Mammary epithelial cell (primary cell): ENCODE results near the gene AASS.

GRCh38 chr7:117011210-117011766 lies 58.0 kb downstream of the ST7 start:
- CAGE, long polyA plus RNA: no peak
- RRBS: no CpG with 5 or more reads among the region's 4 CpGs

DNA sequence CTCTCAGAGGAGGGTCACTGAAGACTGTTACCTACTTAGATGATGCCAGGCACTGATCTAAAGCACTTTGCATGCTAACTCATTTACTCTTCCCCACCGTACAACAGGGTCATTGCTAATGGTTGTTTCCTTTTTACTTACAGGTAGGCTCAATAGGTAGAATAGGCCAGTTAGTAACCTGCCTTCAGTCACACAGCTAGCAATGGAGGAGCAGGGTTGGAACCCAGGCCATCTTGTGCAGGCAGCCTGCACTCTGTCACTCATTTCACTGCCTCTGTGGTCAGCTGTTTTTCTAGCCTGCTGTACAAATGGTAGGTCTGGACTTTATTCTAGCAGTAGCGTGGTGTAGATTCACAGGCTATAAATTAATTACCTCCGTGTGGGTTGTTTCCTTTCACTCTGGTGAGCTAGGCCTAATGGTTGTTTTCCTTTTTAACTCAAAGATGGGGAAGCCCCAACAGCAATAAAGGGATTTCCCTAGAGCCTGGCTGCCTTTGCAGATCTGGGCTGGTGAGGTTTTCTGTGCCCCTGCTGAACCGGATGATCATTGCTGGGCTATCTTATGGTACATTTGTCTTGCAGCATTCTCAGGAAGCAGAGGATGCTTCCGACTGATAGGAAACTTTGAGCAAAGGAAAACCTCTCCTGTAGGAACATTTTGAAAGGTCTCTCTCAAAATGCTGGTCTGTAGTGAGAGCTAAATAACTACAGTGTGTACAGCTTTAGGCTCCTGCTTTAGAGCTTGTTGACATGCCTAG lies 157.2 kb downstream of the ST7 start:
- CAGE, long polyA plus RNA: no peak
- RRBS: no CpG with 5 or more reads among the region's 5 CpGs

DNA sequence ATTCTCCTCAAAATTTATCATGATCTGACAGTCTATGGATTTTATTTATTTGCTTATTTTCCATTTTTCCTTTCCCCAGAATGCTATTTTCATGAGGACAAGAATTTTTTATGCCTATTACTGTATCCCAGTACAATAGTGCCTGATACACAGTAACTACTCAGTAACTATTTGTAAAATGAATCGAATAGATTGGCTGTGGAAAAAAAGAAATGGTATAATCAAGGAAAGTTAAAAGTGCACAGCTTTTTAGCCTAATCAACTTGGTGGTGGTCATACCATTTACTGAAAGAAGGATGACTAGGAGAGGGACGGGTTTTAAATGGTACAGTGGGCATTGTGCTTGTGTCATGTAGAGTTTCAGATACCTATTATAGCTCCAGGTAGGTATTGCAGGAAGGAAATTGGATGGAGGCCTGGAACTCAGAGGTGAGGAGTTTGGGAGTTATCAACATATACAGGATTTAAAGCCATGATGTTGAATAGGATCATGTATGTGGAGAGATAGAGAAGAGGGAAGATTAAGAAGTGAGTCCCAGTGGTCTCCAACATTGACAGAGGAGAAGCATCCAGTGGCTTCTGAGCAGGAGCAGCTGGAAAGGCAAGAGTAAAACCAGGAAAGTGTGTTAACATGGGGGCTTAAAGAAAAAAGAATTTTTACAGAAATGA lies 166.6 kb downstream of the WNT2 start:
- CAGE, long polyA plus RNA: no peak
- RRBS: no CpG with 5 or more reads among the region's 2 CpGs

DNA sequence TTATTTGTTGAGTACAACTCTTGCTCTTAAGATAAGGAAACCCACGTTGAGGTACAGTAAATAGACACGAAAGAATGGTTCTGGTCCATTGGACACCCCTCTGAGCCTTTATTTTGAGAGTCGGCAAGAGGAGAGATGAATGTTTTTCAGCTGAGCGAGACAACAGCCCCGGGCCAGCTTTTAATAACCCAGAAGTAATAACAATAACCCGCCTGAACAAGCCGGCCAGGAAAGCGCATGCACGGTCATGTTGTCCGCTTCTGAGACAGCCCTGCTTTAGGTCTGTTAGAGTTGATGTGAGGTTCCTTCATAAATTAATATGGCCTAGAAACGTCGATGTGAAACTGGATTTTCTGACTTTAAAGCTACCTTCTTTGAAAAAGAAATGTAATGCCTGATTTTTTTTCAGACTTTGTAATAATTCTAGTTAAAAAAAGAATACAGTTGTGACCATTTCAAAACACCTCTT lies 48.9 kb downstream of the WNT2 start:
- CAGE, long polyA plus RNA: no peak
- RRBS: 32% methylated on average over 3 of the region's 12 CpGs

- CAGE, long polyA plus RNA: no peak
- RRBS: no CpG with 5 or more reads among the region's 2 CpGs
Measured at GRCh38 chr7:117481084-117481315, 1.2 kb downstream of the CFTR start.

- CAGE, long polyA plus RNA: no peak
- RRBS: no CpG with 5 or more reads among the region's 3 CpGs
Measured at GRCh38 chr7:117535166-117535483, 55.3 kb downstream of the CFTR start.

GRCh38 chr7:117773678-117773943 lies 99.6 kb downstream of the CTTNBP2 start:
- CAGE, long polyA plus RNA: no peak
- RRBS: no CpG with 5 or more reads among the region's 3 CpGs

DNA sequence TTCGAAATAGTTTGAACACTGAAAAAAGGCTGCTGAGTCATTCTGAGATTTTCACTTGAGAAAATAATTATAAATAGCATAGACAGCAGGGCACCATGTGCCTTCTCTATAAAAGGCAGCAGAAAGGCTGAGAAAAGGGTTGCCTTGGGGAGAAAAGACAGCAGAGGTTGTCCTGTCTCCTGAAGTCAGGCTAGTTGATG lies 92.4 kb downstream of the CTTNBP2 start:
- CAGE, long polyA plus RNA: no peak
- RRBS: no CpG with 5 or more reads among the region's 1 CpG

DNA sequence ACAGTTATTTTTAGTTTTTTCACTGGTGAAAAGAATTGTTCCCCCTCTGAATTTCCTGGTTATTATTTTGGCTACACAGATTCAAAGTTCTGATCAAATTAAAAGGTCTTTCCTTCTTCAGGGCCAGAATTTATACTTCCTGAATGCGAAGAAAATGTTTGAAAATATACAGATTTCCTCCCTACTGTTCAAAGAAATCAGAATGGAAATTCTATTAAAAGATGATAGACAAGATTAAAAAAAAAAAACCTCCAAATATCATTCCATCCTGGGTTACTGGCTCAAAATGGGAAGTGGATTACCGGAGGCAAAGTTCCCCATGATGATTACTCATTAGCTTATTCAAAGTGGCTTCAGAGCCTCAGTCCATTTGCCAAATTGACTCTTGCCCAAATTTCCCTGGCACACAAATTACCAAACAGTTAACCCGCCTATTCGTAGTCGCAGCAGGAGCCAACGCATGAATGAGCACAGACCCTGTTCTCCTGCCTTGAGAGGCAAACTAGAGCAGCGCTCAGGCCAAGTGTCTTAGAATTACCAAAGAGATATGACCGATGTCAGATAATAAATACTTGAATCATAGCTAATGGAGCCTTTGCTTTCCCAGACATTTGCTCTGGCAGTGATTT lies 65.1 kb downstream of the CTTNBP2 start:
- CAGE, long polyA plus RNA: no peak
- RRBS: no CpG with 5 or more reads among the region's 8 CpGs

DNA sequence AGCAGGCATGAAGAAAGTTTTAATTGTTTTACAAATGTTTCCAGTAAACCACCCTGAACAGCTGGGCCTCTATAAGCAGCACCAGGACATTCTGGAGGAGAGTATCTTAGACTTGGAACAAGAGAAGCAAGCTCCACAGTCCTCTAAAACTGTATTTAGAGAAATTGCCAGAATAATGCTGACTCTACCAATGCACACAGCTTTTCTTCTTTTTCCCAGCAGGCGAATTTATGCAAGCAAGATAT lies 90.6 kb upstream of the CTTNBP2 start:
- CAGE, long polyA plus RNA: no peak
- RRBS: no CpG with 5 or more reads among the region's 1 CpG

- CAGE, long polyA plus RNA: no peak
- RRBS: no CpG with 5 or more reads among the region's 8 CpGs
Measured at GRCh38 chr7:117981999-117982839, 109.0 kb upstream of the CTTNBP2 start.

- CAGE, long polyA plus RNA: no peak
- RRBS: 0% methylated on average over 8 of the region's 23 CpGs
Measured at GRCh38 chr7:118184294-118184621, 294 bp downstream of the LSM8 start.

GRCh38 chr7:119695933-119696359 lies 577.0 kb upstream of the KCND2 start:
- CAGE, long polyA plus RNA: no peak
- RRBS: no CpG with 5 or more reads among the region's 4 CpGs

GRCh38 chr7:120989488-120990210 lies 1.1 kb downstream of the CPED1 start:
- CAGE, long polyA plus RNA: no peak
- RRBS: no CpG with 5 or more reads among the region's 12 CpGs

- CAGE, long polyA plus RNA: no peak
- RRBS: 32% methylated on average over 2 of the region's 3 CpGs
Measured at GRCh38 chr7:121004221-121004639, 15.7 kb downstream of the CPED1 start.

GRCh38 chr7:121180216-121180941 lies 148.4 kb upstream of the WNT16 start:
- CAGE, long polyA plus RNA: no peak
- RRBS: no CpG with 5 or more reads among the region's 6 CpGs

- CAGE, long polyA plus RNA: no peak
- RRBS: no CpG with 5 or more reads among the region's 20 CpGs
Measured at GRCh38 chr7:122142912-122143658, 964 bp downstream of the AASS start.

DNA sequence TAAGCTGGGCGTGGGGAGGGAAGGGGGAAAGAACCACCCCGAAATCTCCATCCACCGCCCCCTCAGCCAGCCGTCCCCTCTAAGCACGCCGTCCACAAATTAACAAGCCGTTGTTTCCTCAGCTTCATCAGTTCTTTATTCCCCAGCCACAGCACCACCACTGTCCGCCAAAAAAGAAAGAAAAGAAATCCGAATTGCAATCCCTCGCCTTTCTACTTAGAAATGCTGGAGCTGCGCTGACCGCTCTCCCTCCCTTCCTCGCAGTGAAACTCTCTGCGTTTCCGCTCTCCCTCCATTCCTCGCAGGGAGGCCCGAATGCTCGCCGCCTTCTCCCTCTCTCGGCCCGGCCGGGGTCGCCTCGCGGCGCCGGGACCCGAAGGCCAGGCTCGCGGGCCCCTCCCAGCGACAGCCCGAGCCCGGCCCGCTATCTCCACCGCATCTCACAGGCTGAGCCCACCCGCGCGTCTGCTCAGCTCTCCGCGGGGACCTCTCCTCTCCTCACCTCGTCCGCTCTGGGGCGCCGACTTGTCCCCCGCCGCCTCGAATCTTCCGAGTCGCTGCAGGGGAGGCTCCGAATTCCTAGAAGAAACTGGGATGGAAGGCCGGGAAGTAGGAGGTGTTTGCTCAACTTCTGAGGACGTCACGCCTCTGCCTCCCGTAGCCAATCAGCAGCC lies at the start of gene AASS:
Gene AASS (minus strand): TSS at position 591 of the 674 bp plus-strand sequence.
- CAGE, long polyA plus RNA: no peak
- RRBS: 2% methylated on average over 7 of the region's 54 CpGs

- CAGE, long polyA plus RNA: no peak
- RRBS: no CpG with 5 or more reads among the region's 1 CpG
Measured at GRCh38 chr7:122828662-122829339, 57.5 kb downstream of the CADPS2 start.

GRCh38 chr7:122885568-122885872 lies 740 bp downstream of the CADPS2 start:
- CAGE, long polyA plus RNA: no peak
- RRBS: 1% methylated on average over 7 of the region's 20 CpGs